Kidney (tissue), 2 donors: ENCODE measurements around the gene FSCB.

DNA sequence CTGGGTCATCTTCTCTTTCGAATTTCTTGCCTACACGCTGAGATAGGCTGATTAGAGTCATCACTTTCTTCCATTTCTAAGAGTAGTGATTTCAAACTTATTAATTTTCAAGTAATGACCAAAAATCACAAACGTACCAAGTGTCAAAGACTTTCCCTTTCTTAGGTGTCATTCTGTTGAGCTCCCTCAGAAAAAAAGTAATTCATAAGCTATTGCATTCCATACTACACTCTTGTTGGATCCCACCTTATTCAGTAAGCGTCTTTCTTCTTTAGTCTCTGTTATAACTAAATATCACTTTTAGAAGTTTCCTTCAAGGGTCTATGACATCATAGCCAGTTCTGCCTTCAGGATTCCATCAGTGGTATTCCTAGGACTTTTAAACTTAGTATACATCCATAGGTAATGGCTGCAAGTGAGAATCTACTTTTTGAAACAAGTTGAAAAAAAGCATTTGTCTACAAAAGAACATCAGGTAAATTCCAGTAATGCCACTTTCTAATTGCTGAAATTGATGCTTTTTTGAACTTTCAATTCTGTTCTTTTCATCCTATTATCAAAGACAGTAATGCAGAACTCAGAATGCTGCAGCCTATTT lies at the start of gene FSCB:
TSS of gene FSCB (minus strand) at position 289 of the 598 bp plus-strand sequence.
- PRO-cap, result no peak
- RRBS, result no CpG with 5 or more reads among the region's 4 CpGs

DNA sequence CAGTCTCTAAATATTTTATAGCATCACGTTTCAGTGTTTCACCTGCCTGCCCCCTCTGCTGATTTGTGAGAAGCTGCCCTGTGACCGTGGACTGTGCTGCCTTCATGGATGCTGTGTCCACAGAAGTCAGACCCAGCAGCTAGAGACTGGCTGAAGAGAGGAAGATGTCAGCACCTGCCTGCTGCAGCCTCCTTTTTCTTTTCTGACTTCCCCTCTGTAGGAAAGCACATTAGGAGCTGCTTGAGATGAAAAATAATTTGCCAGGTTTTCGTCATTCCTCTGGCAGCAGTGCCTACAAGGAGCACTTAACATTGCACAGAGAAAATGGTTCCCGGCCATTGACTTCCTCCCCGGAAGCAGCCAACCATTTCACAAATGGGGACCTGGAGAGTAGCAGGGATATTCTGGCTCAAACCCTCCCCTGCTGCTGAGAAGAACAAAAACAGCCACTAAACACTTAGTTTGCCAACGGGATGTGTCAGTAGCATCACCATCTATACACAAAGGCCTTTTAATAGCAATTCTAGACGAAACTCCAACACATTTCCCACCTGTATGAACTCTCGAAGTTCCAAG lies 184.6 kb upstream of the C14orf28 start:
- PRO-cap, result no peak
- RRBS, result no CpG with 5 or more reads among the region's 8 CpGs

GRCh38 chr14:44963240-44963477 lies 1.2 kb downstream of the TOGARAM1 start:
- PRO-cap, result no peak
- RRBS, result no CpG with 5 or more reads among the region's 5 CpGs

DNA sequence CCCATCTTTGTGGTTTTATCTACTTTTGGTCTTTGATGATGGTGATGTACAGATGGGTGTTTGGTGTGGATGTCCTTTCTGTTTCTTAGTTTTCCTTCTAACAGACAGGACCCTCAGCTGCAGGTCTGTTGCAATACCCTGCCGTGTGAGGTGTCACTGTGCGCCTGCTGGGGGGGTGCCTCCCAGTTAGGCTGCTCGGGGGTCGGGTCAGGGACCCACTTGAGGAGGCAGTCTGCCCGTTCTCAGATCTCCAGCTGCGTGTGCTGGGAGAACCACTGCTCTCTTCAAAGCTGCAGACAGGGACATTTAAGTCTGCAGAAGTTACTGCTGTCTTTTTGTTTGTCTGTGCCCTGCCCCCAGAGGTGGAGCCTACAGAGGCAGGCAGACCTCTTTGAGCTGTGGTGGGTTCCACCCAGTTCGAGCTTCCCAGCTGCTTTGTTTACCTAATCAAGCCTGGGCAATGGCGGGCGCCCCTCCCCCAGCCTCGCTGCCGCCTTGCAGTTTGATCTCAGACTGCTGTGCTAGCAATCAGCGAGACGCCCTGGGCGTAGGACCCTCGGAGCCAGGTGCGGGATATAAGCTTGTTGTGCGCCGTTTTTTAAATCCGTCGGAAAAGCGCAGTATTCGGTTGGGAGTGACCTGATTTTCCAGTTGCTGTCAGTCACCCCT lies 635.5 kb upstream of the MIS18BP1 start:
- PRO-cap, result no peak
- RRBS, result no CpG with 5 or more reads among the region's 22 CpGs

DNA sequence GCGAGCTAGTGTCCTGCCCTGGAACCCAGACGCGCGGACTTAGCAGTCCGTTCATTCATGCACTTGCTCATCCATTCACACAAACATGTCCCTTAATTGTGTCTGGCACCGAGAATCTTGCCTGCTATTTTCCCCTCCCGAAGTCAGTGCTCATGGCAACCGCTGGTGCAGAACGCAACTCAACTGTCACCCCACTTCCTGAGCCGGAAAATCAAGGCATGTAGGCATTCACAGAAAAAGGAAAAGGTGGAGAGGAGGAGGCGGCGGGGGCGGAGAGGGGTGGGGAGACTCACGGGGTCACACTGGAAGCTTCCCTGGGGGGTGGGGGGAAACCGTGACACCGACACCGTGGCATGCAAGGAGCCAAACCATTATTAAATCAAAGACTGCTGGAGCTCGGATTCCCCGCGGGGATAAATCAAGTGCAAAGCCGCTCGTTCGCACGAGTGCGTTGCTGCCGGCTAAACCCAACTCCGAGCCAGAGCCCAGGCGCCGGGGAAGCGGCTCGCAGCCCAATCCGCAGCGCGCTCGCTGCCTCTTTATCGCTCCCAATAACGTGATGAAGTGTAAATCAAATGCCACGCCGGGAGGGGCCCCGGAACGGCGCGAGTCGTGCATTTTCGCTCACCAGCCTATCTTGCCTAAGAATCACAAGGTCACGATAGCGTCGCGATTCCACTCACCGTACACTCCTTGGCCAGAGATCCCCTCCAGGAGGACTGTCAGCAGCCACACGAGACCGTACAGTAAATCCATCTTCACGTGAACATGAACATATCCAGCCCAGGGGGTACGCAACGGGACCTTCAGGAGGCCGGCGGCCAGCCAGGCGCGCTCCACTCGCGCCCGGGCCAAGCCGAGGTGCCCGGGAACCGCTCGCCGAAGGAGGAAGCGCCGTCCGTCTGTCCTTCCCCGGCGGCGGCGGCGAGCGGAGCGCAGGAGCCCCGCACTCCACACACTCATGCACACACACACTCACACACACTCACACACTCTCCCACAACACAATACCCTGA lies 1.3 kb downstream of the MDGA2 start:
- PRO-cap, result no peak
- RRBS, result 4% methylated on average over 17 of the region's 78 CpGs

GRCh38 chr14:49744712-49744971 lies 23.3 kb upstream of the KLHDC2 start:
- PRO-cap, result no peak

GRCh38 chr14:49828969-49829314 lies 23.6 kb downstream of the NEMF start:
- PRO-cap, result no peak
- RRBS, result no CpG with 5 or more reads among the region's 1 CpG

DNA sequence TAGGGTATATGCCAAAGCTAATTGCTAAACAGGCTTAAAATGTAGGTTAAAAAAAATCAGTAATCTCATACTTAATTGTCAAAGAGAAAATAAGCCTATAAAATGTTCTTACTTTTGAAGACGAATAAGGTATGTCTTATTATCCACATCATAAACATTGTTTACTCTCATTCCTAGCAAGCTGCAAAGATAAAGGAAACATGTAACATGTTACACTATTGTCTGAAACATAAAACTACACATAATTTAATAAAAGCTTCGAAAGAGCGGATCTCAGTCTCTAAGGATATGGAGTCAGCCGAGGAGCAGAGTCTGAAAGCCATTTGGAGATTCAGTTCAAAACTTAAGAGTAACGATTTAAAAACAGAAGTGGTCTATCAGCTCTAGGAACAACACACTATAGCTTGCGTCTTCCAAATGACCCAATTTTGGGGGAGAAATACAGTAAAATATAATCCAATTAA lies 861 bp downstream of the NEMF start:
- PRO-cap, result unidirectional peak, plus-strand start at position 289 of the sequence
- RRBS, result no CpG with 5 or more reads among the region's 6 CpGs

DNA sequence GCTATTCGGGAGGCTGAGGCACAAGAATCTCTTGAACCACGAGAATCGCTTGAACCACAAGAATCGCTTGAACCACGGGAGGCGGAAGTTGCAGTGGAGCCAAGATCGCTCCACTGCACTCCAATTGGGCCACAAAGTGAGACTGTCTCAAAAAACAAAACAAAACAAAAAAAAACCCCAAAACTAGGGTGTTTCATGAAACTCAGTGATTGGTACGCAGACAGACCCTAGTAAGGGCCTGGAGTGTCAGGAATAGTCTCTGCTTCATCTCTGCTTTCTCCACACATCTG lies 6.3 kb upstream of the ARF6 start:
- PRO-cap, result no peak
- RRBS, result no CpG with 5 or more reads among the region's 8 CpGs

DNA sequence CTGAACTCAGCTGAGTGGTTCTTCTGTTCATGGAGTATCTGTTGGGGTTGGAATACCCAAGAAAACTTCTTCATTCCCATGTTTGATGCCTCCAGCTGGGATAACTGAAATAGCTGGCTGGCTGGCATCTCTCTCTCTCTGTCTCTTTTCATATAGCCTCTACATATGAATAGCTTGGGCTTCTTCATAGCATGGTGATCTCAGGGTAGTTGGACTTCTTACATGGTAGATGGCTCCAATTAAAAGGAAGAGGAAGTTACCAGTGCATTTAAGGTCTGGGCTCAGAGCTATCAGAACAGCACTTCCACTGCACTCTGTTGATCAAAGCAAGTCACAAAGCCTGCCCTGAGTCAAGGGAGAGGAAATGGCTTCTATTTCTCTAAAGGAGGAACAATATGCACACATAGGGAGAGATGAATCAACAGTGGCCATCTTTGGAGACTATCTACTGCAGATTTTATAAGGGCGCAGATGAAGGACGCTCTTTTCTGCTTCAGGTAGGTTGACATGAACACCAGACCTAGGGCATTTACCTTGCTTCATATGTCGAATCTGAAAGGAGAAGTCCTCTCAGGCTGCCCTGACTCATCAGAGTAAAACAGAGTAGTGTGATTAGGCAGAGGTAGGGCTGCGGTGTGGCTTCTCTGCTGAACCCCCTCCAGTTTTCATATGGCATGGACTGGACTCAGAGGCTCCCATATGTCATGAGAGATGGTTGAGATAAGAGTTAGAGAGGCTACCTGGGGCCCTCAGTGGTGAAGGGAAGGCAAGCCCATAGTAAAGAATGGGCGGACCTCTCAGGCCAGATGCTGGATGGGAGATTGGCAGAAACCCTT lies 84.2 kb downstream of the ARF6 start:
- PRO-cap, result no peak
- RRBS, result no CpG with 5 or more reads among the region's 5 CpGs

- PRO-cap, result no peak
- RRBS, result 38% methylated on average over 2 of the region's 6 CpGs
Observed at GRCh38 chr14:50062120-50062531, 54.2 kb downstream of the VCPKMT start.

DNA sequence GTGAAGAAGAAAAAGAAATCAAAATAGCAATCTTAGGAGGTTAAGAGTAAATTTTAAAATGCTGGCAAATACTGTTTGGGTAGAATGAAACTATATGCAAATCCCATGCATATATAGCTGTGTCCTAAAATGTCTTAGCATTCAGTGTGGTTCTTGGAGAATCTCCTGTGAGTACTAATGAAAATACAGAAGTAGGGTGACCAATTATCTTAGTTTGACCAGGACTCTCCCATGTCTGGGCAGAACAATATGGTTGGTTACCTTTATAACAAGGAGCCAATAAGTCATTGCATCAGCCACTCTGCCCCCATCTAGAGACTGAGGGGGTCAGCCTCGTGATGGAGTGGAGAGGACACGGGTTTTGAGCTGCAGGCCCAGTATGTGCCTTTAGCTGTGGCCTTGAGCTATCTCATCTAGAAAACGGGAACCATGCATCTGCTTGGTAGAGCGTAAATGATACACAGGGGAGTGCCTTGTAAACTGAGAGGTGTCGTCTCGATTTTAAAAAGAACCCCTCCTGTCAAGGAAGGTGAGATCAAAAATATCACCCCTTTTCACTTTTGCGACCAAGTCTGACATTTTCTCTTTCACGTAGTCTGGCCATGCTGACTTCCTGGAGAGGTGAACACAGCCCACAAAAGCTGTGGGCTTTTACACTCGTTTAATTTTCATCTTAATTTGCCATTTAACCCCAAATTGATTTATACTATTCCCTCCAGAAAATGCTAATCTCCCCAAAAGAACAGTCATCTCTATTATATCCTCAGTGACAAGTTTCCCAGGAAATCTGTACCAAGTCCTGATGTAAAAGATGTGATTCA lies 30.9 kb downstream of the VCPKMT start:
- PRO-cap, result no peak
- RRBS, result no CpG with 5 or more reads among the region's 9 CpGs

GRCh38 chr14:50418908-50419470 lies 22.3 kb upstream of the CDKL1 start:
- PRO-cap, result no peak

- PRO-cap, result no peak
- RRBS, result no CpG with 5 or more reads among the region's 3 CpGs
Observed at GRCh38 chr14:50521188-50521827, 11.1 kb downstream of the MAP4K5 start.

GRCh38 chr14:50739658-50740062 lies 71.6 kb upstream of the SAV1 start:
- PRO-cap, result no peak
- RRBS, result no CpG with 5 or more reads among the region's 2 CpGs

DNA sequence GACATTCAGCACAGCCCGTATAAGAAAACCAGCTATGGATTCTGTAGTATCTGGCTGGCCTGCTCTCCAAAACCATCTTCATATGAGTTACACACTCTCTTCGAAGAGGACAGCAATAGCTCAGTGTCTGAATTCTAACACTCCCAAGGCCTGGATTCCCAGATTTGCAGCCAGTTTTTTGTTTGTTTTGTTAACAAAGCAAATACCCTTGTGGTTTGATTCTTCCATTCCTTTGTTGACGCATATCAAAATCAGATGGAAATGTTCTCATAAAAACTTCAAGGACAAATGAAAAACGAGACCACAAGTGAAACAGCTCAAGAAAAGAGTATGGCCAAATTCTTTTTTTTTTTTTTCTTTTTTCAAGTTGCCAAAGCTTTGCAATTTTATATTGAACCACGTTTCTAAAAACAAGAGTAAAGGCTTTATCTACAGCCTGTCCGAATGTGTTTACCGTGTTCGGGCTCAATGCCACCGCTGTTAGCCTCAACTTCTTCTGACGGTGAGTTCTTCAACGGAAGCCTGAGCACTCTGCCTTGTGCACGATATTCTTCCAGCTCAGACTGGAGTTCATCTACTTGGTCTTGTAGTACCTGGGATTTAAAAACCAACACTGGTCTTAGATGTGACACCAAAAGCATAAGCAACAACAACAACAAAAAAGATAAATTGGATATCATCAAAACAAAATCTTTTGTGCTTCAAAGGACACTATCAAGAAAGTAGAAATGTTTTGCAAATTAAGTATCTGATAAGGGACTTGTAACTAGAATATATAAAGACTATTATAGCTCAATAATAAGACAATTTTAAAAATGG lies 67.4 kb downstream of the NIN start:
- PRO-cap, result no peak
- RRBS, result no CpG with 5 or more reads among the region's 12 CpGs

- PRO-cap, result no peak
- RRBS, result no CpG with 5 or more reads among the region's 8 CpGs
Observed at GRCh38 chr14:50770633-50771270, 60.2 kb downstream of the NIN start.

DNA sequence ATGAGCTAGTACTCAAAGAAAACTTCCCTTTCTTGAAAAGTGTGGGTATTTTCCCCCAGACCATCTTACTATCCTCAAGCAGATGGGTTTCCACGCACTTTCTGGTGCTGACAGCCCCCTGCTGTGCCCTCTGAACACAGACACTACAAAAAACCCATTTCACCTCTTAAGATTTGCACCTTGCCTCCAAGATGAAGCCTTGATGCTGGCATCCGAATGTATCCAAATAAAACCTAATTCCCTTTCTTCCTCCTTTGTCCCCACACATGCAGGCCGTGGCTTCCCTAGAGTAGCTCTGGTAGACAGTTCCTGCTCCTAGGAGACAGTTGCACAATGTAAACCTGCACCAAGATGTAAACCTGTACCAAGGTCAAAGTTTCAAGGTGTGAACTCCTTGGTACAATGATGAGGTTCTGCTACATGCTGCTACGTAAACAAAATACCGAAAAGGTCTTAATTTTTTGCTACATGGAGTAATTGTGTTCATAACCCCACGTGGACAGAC lies 663 bp upstream of the ABHD12B start:
- PRO-cap, result no peak
- RRBS, result no CpG with 5 or more reads among the region's 6 CpGs

GRCh38 chr14:50896524-50896888 lies 24.7 kb downstream of the ABHD12B start:
- PRO-cap, result no peak
- RRBS, result no CpG with 5 or more reads among the region's 7 CpGs

DNA sequence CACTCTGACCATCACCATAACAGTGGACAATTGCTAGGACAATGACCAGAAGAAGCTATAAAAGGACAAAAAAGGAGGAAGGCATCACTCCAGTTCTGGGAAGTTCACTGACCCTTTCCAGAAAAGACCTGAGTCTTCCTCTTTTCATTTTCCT lies 23.6 kb upstream of the PYGL start:
- PRO-cap, result no peak